HL-60 (cell line): ENCODE data around the gene GABRA6.

DNA sequence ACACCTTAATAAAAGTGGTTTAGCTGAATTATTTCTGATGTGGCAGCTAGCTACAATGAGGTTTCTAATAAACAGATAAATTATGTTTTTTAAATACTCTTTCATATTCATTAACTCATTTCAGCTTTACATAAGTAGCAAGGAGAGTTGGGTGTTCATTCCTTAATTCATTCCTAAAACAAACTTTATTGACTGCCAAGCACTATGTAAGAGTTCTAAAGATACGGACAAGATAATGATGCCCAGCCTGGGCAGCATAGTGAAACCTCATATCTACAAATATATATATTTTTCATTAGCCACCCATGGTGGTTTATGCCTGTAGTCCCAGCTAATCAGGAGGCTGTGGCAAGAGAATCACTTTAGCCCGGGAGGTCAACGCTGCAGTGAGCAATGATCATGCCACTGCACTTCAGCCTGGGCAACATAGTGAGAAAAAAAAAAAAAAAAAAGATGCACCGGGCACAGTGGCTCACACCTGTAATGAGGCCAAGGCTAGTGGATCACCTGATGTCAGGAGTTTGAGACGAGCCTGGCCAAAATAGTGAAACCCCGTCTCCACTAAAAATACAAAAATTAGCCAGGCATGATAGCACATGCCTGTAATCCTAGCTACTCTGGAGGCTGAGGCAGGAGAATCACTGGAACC is 50.3 kb upstream of the ADRA1B start:
- RRBS, result no CpG with 5 or more reads among the region's 6 CpGs

DNA sequence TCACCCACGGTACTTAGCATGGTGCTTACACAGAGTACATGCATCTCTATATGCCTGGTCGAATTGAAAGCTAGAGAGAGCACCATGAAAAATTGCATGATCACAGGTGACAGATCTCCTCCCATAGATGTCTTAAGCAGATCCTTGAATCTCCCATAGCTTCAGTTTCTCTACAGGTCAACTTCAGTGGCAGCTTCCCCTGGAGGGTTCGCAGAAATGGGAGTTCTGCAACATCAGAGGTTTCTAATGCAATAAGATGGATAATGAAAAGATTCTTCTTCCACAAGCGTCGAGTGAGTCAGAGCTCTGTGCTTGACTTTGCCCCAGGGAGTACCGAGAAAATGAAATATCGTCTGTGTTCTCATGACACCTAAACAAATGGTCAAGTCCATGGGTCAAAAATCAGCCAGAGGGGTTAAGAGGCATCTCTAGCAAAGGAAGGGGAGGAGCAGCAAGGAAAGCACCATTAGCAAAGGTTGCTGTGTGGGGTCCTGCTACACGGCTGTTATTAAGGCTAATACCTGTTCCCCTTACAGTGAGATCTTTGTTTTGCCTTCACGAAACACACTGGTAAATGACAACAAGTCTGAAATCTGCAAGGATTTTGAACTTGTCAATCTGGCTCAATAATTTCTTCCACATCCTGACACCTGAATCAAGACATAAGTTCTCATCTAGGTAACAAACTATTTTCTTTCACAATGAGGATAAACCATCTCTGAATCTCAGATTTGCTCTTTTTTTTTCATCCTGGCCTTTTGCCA is 3.2 kb upstream of the ADRA1B start:
- RRBS, result no CpG with 5 or more reads among the region's 9 CpGs

GRCh38 chr5:160036161-160036585 is 27.2 kb downstream of the TTC1 start:
- RRBS, result no CpG with 5 or more reads among the region's 2 CpGs

GRCh38 chr5:160132908-160134181 is 14.1 kb upstream of the PWWP2A start:
- RRBS, result no CpG with 5 or more reads among the region's 41 CpGs

GRCh38 chr5:160169136-160169850 is 50.0 kb upstream of the PWWP2A start:
- RRBS, result no CpG with 5 or more reads among the region's 5 CpGs

DNA sequence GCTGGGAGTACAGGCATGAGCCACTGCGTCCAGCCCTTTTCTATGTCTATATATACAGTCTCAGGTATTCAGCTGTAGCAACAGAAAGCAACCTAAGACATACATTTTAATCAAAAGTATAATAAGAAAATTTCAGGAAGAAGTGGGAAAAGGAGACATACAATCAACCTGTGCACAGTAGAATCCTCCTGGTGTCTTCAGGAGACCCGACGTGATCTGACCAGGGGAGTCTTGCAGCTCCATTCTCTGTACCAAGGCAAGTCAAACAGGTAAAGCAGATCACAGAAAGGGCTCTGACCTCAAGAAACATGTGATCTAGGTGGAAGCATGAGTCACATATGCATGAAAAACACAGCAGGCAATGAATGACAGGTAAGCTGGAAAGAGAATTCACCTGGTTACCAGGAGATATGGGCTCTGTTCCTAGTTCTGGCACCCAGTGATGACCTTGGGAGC is 19.5 kb upstream of the FABP6 start:
- RRBS, result no CpG with 5 or more reads among the region's 3 CpGs

- RRBS, result no CpG with 5 or more reads among the region's 9 CpGs
Observed at GRCh38 chr5:160293789-160294273, 18.5 kb downstream of the CCNJL start.

- RRBS, result no CpG with 5 or more reads among the region's 5 CpGs
Observed at GRCh38 chr5:160342219-160342864, 28.1 kb downstream of the C1QTNF2 start.

- RRBS, result no CpG with 5 or more reads among the region's 5 CpGs
Observed at GRCh38 chr5:161685226-161685804, at the start of gene GABRA6. TSS of gene GABRA6 (plus strand) at chr5:161685721.

- RRBS, result no CpG with 5 or more reads among the region's 5 CpGs
Observed at GRCh38 chr5:163433164-163433763, 4.1 kb upstream of the CCNG1 start.

- RRBS, result no CpG with 5 or more reads among the region's 6 CpGs
Observed at GRCh38 chr5:163449807-163450369, 10.0 kb downstream of the NUDCD2 start.

DNA sequence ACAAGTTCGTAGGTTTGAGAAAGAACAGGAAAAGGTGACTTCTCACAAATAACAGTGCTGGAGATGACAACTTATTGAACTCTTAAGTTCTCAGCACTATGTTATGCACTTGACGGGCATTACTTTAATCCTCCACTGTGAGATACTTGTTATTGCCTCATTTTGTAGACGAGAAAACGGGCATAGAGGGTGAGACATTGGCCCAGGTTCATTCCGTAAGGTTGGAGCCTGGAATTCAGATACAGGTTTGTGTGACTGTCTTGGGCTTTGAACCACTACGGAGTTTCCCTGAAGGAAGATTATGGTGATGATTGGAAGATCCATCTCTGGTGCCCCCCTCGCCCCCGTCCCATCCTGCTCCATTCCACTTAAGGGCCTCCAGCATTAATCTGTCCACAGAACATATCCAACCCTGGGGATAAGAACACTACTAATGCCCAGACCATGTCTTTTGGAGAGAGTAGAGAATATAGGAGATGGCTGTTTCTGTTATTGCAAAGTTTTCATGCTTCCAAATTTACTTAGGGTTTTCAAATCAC is 756 bp downstream of the MAT2B start:
- RRBS, result no CpG with 5 or more reads among the region's 8 CpGs

DNA sequence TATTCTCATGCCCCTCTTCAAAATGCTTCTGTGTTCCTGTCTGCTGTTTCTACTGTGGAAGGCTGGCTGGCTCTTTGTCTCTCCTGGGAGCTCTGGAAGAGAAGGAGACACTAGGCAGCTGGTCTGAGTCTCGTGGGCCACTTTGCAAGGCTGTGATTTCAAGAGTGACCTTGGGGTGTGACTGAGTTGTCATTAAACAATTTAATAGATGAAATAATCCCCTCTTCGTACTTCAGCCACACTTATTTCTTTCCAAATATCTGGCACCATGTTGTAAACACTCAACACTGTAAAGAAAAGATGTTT is 200.6 kb downstream of the MAT2B start:
- RRBS, result no CpG with 5 or more reads among the region's 2 CpGs

GRCh38 chr5:166324837-166325242 is 654.0 kb upstream of the TENM2 start:
- RRBS, result no CpG with 5 or more reads among the region's 10 CpGs

DNA sequence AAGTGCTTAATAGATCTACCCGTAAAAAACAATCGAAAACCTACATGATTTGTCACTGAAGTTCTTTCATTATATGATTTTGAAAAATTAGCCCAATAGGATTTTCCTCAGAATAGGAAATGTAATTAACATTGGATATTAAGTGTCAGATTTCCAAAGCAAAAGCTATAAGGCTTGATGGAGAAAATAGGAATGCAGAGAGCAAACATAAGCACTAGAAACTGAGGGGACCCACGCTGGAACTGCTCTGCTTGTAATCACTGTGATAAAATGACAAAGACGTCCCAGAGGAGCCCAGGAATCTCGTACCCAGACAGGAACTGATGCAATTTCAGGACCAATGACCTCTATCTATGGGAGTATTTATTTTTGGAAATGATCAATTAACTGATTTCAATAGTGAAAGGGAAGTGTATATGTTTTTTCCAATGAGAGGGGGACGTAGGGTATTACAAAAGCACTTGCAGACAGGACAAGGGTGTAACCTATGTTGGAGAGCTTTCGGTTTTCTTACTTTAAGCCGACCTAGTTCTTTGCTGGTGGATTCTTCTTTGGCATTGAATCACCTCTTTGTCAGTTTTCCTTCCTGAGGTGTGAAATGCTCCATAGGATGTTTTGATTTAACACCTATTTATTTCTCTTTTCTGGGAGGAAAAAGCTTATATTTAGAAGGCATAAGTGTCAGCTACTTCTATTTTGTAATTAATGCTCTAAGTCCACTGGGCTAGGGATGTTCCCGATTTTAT is 598.2 kb downstream of the TENM2 start:
- RRBS, result no CpG with 5 or more reads among the region's 9 CpGs

- RRBS, result no CpG with 5 or more reads among the region's 27 CpGs
Observed at GRCh38 chr5:168288093-168289298, 2.9 kb upstream of the WWC1 start.

- RRBS, result no CpG with 5 or more reads among the region's 7 CpGs
Observed at GRCh38 chr5:168305305-168305736, 13.9 kb downstream of the WWC1 start.

DNA sequence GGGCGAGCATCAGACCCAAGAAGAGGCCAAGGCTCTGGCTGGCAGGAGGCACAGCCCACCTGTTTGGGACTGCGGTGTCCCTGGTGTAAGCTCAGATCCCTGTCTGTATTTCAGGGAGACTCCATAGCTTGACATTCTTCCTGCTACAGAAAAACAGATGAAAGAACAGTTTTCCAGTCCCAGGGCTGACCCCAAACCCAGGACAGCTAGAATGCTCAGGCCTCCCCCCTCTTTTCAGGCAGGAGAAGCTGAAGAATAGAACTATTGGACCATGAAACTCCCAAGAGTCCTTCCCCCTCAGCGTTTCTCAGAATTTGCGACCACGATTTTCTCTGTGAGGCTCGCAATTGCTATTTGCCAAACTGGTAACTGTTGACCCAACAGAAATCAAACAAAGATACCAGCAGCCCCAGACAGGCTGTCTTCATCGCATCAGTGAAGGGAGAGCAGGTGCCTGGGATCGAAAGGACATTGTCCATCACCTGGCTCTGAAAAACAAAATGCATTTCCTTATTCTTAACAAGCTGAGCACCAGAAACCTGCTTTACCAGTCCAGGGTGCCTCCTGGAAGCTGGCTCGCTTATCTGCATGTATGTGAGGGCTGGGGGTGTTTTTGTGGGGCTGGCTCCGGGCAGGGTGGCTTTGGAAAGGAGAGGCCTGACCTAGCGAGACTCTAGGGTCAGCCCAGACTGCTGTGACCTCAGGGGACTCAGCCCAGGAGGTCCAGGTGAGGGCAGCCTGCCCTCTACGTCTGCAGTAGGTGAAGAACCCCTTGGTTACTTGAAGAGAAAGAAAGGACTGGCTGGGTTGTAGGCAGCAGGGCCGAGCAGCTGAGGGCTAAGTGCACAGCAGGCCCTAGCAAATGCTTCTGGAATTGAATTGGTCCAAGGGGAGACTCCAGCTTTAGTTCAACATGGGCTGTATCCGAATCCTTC is 24.7 kb downstream of the WWC1 start:
- RRBS, result no CpG with 5 or more reads among the region's 14 CpGs

DNA sequence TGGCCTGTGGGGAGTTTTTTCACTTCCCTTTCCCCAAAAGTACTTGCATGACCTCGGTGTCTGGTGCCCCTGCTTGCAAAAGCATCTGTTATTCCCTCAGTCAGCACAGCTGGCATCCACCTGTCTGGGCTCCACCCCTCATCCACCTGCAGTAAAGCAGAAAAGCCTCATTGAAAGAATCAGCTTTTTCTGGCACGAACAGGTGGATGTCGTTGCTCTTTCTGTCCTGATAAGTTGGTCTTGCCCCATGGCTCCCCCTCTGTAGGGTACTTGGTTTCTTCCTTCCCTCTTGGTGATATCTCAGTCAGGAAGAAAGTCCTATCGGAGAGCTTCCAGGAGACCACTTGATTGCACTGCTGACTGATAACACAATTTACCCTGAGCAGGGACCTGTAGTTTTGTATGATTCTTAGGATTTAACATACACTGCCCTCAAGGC is 37.4 kb downstream of the WWC1 start:
- RRBS, result no CpG with 5 or more reads among the region's 4 CpGs

GRCh38 chr5:168330313-168331002 is 39.0 kb downstream of the WWC1 start:
- RRBS, result no CpG with 5 or more reads among the region's 4 CpGs